ENCODE measurements around a stretch of chr6.

DNA sequence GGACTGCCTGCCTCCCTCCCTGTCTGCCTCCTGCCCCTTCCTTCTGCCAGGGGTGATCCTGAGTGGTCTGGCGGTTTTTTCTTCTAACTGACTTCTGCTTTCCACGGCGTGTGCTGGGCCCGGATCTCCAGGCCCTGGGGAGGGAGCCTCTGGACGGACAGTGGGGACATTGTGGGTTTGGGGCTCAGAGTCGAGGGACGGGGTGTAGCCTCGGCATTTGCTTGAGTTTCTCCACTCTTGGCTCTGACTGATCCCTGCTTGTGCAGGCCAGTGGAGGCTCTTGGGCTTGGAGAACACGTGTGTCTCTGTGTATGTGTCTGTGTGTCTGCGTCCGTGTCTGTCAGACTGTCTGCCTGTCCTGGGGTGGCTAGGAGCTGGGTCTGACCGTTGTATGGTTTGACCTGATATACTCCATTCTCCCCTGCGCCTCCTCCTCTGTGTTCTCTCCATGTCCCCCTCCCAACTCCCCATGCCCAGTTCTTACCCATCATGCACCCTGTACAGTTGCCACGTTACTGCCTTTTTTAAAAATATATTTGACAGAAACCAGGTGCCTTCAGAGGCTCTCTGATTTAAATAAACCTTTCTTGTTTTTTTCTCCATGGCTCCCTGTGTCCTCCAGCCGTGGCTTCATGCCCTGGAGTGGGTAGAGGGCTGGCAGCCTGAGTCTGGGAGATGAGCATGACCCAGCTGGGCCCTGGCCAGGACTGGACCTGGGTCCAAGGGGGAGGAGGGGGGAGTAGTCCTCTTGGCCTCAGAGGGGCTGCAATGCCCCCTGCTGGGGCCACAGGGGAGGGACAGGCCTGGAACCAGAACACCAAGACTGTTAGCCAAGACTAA is 10.4 kb downstream of the SLC29A1 start:
- PRO-cap = no peak

DNA sequence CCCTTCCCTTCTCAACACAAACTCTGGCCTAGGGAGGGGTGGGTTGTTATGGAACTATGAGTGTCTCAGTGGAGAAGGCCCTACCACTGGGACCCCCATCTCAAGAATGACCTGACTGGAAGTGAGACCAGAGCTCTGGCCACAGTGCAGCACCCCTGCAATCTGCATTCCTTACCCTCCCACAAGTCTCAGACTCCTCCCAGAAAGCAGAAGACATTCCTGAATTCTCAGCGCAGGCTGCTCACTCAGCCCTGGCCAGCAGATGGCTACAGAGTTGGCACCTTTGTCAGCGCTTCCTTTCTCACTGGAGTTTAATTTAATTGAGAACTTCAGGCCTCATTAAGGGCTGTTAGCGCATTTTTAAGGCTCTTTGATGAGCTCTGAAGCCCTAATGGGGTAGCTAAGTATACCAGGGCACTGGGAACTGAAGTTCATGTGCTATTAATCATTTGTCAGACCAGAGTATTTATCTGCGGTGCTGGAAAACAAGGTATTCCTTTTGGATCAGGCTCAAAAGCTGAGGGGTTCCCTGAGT is 11.3 kb downstream of the SLC29A1 start:
- PRO-cap = no peak

DNA sequence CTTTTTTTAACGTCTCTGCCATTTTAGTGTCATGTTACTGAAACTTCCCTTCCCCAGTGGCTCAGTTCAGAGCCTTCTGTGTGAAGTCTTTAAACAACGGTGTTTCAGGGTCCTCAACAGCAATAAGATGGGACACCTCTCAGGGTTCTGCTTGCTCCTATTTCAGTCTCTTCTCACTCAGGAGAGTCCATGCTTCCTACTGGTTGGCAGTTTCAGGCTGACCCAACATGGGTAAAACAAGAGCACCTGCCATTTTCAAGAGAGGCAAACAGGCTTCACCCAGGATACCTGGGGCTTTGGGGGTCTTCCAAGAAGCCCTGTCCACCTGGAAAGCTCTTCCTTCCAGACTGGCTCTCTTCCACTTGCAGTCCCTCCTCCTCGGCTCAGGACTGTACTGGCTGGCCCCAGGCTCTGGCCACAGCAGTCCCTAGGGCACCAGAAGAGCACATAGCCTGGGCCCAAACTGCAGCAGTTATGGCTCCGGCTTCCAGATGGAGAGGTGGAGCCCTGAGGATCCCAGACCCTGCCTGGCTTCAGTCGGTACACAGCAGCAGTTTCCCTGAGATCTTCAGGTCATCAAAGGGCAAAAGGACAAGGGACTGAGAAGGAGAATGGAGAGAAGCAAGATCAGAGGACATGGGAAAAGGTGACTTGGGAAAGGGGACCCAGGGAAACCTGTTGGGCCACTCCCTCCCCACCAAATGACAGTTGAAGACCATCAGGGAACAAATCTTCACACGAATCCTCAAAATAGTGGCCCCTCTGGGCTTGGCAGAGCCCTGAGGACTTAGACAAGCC is 1.6 kb upstream of the SLC35B2 start:
- PRO-cap = no peak

DNA sequence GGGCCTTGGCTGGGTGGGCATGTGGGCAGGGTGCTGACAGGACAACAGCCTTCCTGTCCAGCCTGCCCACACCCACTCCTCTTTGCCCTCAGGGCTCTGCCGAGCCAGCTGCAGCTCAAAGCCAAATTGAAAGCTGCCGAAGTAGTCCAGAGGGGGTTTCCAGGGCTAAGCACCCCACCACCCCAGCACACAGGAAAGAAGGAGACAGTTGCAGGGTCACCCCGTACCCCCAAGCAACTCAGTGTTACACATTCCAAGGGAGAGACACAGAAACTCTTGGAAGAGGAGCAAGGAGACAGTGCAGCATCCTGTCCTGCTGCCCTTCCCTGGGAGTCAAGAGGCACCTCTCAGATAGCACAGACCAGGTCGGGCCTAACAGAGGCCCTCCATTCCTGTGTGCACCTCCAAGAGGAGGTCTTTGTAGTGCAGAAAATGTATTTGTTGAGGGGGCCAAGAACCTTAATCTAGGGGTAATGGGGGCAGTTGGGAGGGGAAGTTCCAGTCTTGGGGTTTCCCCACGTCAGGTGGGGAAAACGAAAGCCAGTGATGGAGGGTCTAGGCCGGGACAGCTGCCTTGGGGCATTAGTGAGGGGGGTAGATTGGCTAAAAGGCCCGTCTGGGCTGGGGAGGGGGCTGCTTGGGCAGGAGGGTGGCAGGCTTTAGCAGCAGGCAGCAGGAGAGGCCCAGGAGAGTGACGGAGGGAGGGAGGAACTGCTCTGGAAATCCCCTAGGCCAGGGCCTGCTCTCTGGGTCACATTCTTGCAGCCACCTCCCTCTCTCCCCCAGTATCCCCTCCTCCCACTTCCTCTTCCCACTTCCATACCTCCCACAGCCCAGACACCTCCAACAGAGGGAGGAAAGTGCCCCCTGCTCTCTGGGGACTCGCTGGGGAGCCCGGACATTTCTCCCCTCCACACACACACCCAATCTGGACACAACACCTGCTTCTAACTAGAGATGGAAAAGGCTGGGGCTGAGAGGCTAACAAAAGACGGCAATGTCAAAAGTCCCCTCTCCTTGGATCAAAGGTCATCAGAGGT is 2.2 kb downstream of the NFKBIE start:
- PRO-cap = no peak

DNA sequence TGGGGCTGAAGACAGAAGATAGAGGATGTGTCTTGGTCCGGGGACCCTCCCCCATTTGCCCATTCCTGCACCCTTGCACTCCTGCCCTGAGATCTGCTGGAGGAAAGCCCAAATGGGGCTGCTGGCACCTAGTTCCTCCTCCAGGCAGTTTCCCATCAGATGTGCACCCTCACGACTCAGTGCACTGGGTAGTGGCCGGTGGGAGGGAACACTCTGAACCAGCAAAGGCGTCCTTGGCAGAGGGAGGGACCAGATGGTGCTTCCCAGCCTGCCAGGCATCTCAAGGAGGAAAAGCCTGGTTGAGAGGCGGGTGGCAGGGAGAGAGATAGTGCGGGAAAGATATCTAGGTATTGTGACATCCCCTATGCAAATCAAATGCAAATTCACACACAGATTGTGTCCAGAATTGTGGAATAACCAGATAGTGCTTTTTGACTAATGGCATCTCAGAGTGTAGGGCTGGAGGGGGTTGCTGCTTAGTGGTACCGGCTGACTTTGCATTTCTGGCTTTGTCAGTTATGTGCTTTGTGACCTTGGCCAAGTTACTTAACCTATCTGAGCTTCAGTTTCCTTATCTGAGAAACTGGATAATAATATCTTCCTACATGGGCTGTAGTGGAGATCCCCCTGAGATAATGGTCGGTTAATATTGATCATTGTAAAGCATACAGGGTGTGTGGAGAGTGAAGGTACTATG is 7.6 kb downstream of the TCTE1 start:
- PRO-cap = no peak

DNA sequence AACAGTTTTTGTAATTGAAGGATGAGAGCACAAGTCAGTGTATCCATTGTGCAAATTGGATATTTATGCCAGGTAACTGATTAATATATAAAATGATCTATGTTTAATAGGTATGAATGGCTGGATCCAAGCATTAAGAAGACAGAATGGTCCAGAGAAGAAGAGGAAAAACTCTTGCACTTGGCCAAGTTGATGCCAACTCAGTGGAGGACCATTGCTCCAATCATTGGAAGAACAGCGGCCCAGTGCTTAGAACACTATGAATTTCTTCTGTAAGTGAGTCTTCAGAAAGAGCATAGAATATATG is 5.0 kb downstream of the CDC5L start:
- PRO-cap = no peak

GRCh38 chr6:44403633-44404048 is 16.1 kb downstream of the CDC5L start:
- PRO-cap = no peak

DNA sequence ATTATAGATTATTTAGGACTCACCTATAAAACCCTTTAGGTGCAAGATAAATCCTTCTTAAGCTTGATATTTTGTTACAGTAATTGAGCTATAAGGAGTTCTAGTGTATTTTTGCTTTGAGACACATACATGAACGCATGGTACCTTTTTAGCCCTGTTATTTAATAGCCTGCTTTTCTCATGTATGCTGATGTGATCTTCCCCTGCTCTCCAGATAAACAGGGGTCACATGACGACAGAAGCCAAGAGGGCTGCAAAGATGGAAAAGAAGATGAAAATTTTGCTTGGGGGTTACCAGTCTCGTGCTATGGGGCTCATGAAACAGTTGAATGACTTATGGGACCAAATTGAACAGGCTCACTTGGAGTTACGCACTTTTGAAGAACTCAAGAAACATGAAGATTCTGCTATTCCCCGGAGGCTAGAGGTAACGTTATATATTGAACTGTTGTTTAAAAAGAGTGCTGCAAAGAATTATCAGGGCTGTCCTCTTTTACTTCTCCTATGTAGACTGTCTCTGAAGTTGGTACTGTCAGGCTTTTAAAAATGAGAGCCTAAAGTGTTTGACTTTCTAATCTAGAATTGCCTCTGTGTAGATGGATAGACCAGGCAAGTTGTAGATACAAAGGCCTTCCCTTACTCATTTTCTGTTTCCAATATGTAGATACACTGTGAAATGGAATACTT is 58.1 kb downstream of the CDC5L start:
- PRO-cap = no peak

- PRO-cap = no peak
Measured at GRCh38 chr6:44542313-44543264, 155.1 kb downstream of the CDC5L start.

DNA sequence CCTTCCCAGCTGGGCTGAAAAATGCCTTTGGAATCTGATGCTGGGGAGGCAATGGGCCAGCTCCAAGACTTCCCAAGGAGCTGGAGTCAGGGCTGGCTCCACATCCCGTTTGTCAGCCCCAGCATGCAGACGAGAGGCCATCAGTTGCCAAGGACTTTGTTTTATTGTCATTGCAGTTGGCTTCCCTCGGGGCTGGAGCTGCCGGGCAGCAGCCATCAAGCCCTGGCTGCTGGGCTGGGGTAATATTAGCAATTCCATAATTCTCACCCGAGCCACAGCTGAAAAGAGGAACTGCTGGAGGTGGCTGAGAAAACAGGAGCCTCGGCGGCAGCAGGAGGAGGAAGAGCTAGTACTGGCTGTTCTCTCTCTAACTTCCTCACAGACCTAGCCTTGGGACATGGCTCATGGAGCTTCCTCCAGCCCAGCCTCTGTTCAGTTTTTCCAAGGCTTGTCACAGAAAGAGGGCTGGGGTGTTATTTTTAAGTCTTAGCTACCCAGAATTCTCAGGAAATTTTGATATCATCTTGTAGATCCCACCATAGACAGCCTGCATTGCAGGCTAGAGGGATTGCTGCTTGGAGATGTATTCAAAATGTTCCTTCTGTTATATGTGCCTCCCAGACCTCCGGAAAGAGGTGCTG is 182.6 kb downstream of the CDC5L start:
- PRO-cap = no peak

- PRO-cap = no peak
Measured at GRCh38 chr6:45310242-45311158, 17.6 kb upstream of the RUNX2 start.

DNA sequence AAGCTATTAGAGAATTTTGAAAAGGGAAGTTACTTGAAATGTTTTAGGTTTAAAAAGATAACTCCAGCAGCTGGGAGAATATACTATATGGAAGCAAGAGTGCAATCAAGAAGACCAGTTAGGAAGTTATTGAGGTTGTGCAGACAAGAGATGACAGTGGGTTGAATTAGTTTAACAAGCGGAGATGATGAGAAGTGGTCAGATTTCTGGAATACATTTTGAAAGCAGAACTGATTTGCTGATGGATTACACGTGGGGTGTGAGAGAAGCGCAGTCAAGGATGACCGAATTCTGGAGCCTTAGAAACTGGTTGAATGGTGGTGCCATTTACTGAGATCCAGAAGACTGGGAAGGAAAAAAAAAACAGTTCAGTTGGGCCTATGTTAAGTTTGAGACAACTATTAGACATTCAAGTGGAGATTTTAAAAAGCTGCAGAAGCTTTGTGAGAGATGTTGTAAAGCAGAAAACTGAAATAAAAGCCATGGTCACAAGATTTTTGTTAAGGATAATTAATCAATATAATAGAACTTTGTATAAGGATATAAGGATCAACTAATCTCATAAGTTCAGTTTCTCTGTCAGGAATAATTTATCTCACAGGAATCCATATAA is 7.6 kb downstream of the SUPT3H start:
- PRO-cap = no peak

- PRO-cap = no peak
Measured at GRCh38 chr6:45422798-45423177, 45.1 kb upstream of the SUPT3H start.

DNA sequence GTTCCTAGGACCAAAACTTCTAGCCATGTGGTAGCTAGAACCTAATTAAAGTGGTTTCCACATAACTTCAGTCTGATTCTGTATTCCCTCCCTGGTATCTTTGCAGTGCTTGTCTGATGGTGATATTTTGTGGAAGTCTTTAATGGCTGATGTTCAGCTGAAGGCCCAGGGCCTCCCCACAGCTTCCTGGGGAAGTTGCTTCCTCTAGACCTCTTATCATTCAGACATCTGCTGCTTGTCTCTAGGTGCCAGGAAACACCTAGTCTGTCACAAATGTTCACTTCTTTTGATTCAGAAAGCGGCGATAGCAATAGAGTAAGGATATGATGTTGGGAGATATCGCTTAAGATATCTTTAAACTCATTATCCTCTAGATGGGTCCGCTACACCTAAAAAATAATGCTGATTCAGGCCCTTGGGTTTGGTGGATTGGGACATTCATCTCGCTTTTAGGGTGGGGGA is 118.1 kb upstream of the SUPT3H start:
- PRO-cap = no peak

DNA sequence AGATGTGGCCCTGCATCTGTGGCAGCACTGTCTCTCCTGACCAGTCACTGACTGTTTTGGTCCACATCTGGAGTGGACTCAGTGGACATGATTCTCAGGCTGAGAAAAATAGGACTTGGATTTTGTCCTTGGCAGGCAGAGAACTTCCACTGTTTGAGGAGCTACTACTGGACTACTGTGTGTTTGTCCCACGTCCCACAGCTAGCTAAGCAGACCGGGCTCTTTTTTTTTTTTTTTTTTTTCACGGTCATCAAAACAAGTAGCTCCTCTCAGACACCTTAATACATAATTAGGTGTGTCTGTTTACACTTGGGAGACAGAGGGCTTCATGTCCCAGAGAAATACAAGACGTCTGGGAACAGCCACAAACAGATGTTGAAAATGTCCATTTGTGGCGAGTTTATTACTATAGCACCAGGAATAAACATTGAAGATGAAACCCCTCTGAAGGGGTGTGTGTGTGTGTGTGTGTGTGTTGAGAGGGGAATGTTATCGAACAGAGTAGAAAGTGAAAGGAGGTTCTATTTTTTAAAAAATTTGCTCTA is 155.0 kb upstream of the SUPT3H start:
- PRO-cap = no peak

- PRO-cap = no peak
Measured at GRCh38 chr6:45986856-45987378, 28.7 kb downstream of the CLIC5 start.

DNA sequence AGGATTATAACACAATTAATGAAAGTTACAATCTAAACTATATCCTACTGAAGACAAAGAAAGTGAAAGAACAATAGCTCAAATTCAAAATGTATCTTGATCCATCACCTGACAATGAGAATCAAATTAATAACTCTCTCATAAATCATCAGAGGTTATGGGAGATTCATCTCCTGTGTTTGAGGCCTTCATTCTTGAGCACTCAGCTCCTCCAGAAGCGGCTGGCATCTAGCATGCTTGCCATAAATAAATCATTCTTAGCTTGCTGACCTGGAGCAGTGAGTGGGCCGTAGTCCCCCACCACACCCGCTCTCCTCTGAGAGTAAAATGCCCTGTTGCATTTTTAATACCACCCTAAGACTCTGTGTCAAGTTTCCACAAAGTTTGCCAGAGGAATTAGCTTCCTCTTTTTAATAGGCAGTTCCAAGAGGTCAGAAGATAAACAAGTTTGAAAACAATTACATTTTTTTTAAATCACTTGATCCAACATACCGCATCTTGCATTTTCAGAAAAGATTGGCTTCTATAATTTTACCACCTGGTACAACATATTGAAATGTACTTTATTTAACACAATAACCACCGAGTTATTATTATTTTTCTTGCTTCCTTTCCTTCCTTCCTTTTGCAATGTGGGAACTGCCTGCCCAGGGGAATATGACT is 29.2 kb upstream of the CLIC5 start:
- PRO-cap = no peak

GRCh38 chr6:46951330-46951943 is 29.7 kb upstream of the ADGRF5 start:
- PRO-cap = no peak

DNA sequence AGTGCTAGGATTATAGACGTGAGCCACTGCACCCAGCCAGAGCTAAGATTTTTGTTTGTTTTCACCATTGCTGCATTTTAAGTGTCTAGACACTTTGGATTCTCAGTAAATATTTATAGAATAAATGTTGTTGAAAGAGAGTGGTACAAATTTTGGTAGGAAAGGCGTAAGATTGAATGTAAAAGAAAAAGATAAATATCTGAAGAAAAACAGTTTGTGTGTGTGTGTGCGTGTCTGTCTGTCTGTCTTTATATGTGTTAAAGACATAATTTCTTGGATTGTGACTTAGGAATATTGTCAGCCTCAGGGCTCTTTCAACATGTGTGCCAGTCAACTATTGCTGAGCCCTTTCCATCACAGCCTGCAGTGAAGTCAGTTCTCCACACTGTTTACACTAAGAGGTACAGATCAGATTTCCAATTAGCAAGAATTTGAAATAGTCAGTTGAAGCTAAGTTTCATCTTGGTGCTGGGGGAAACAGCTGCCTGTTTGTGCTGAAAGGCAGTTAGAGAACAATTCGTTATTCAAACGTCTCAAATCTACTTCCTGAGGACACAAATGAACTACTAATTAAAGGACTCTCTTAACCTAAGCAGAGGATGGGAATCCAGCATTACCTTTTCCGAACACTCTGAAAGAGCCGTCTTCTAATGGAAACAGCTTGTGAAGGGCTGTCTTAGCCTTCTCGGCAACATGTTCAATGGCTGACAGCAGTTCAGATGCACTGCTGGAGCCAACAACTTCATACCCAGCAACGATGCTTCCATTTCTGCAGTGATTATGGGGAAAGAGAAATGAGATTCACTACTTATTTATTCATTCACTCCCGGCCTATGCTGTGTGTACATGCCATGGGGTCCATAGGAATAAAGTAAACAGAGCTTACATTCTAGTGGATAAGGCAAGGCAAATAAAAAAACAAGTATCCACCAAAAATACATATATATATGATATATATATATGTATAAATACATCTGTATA is 25.8 kb downstream of the ADGRF1 start:
- PRO-cap = no peak

- PRO-cap = no peak
Measured at GRCh38 chr6:47034770-47035389, 7.3 kb downstream of the ADGRF1 start.